ENCODE measurements around a stretch of chr10.

- PRO-cap: no peak
- RAMPAGE, long total RNA: no peak
Measured at GRCh38 chr10:5773783-5773991, 39.5 kb downstream of the GDI2 start.

- PRO-cap: no peak
- RAMPAGE, long total RNA: no peak
Measured at GRCh38 chr10:5813989-5815116, 1.1 kb upstream of the GDI2 start.

DNA sequence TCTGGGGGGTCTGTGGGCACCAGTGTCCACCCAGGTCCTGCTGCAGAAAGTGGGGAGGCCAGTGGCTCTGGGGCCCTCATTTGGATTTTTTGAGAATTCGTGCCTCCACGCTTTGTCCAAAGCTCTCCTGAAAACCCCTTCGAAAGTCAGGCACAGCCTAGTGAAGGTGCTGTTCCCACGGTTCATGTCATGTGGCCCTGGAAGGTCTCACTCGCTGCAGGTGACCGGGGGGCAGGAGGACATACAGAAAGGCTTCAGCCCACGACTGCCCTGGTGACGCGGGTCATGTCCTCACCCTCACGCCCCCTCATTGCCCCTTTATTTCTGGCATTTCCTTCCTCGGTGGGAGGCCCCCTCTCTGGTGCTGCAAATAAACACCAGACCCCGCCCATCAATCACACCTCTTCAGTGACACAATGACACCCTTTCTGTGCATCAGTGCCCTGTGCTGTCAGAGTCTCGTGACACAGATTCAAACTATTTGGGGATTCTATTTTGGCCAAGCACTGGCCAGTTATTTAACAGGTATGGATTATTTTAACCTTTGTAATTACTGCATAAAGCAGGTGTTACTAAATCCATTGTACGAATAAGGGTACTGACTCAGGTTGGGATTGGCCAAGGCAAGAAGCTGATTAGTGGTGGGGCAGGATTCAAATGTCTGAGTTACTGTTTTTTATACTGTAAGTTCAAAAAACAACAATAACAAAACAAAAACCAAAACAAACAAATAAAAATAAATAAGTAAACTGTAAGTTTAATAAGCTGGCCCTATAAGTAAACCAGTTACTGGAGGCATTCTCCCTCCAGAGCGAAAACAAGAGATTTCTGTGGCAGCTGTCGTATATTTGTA lies 27.8 kb upstream of the GDI2 start:
- PRO-cap: no peak
- RAMPAGE, long total RNA: no peak

GRCh38 chr10:5890407-5891449 lies 685 bp downstream of the FBH1 start:
- PRO-cap: no peak
- RAMPAGE, long total RNA: no peak

DNA sequence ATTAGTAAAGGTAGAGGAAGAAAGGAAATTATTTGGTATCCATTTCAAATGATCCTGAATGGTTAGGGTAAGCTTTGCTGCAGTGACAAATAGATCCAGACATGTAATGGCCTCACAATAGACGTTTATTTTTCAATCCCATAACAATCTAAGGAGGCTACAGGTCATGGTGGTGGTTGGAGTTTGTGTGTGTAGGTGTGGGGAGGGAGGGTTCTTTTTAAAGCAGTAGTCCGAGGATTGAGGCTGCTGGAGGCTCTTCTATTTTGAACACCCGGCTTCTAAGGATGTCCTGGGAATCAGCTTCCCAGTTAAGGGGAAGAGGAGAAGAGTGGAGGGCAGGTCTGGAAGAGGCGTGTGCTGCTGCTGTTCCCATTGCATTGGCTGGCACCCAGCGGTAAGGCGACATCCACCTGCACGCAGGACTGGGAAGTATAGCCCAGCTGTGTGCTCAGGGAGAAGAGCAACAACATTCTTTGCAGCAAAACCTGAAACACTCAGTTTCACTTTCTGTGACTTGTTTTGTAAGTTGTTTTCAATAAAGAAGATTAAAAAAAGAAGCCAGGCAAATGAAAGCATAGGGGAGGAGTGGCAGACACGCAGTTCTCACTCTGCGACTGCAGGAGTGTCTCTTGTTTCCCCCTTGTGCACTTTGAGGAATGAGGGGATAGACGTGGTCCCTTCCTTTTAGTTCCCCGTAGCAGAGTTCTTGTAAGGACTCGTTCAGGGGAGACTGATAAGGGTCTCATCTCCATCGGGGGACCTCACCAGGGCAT lies 5.6 kb downstream of the FBH1 start:
- PRO-cap: no peak
- RAMPAGE, long total RNA: no peak

DNA sequence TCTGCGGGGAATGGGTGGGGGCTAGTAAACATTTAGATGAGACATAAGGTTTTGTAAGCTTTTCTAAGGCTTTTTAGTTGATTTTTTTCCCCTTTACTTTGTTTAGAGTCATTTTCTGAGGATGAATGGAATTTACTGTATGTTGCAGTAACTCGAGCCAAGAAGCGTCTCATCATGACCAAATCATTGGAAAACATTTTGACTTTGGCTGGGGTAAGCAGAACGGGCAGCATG lies 37.2 kb downstream of the FBH1 start:
- PRO-cap: no peak
- RAMPAGE, long total RNA: no peak

- PRO-cap: bidirectional peak, plus-strand start at chr10:5946206, minus-strand start at chr10:5945918
- RAMPAGE, long total RNA: no peak
Measured at GRCh38 chr10:5945286-5946457, 31.7 kb downstream of the IL15RA start.

DNA sequence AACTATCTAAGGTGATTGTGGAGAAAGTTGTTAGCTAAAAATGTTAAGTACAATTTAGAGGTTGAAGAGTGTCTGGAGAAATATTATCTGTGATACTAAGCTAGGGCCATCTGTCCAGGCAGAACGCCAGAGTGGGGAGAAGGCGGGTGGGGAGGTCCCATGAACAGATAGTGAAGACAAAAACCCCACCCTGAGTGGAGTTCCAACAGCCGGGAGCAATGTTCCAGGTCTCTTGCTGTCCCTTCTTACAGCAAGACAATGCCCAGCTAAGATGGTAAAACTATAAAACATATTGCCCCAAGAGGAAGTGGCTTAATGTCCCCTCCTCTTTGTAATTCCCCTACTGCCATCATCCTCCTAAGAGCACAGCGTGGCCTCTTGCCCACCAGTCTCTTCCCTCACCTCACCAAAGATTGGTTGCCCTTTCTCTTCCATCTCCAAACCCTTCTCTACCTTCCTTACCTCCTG lies 10.4 kb upstream of the IL15RA start:
- PRO-cap: unidirectional peak, plus-strand start at position 193 of the sequence
- RAMPAGE, long total RNA: no peak

GRCh38 chr10:6009048-6009568 lies 31.8 kb upstream of the IL15RA start:
- PRO-cap: bidirectional peak, plus-strand start at chr10:6009430, minus-strand start at chr10:6009303
- RAMPAGE, long total RNA: no peak

DNA sequence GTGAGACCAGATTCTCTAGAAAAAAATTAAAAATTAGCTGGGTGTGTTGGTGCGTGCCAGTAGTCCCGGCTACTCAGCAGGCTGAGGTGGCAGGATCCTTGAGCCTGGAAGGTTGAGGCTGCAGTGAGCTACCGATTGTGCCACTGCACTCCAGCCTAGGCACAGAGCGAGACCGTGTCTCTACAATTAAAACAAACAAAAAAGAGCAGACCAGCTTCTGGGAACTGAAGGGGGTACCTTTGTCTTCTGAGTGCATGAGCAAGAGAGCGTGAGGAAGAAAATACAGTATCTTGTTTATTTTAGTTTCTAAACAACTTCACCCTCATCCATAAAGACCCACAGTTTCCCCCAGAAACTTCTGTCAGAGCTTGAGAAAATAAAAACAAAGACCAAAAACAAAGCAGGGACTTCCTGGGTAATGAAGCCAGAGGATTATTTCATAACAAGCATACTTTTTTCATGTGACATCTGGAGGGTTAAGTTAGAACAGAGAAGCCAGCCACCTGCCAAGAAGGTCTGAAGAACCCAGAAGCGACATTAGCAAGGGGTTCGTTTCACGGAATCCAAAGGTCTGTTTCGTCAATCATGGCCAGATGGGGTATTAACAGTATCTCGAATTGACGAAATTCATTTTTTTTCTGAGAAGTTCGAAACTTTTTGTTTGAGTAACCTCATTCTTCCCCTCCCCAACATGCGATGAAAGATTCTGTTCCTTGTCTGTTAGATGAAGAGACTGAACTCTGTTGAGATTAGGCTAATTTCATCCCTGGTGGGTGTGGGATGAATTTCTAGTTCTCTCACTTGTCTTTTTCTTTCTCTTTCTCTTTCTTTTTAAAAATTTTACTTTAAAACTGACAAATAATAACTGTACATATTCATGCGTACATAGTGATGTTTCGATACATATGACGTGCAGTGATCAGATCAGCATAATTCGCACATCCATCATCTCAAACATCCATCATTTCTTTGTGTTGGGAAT lies 10.3 kb upstream of the IL2RA start:
- PRO-cap: no peak
- RAMPAGE, long total RNA: no peak

DNA sequence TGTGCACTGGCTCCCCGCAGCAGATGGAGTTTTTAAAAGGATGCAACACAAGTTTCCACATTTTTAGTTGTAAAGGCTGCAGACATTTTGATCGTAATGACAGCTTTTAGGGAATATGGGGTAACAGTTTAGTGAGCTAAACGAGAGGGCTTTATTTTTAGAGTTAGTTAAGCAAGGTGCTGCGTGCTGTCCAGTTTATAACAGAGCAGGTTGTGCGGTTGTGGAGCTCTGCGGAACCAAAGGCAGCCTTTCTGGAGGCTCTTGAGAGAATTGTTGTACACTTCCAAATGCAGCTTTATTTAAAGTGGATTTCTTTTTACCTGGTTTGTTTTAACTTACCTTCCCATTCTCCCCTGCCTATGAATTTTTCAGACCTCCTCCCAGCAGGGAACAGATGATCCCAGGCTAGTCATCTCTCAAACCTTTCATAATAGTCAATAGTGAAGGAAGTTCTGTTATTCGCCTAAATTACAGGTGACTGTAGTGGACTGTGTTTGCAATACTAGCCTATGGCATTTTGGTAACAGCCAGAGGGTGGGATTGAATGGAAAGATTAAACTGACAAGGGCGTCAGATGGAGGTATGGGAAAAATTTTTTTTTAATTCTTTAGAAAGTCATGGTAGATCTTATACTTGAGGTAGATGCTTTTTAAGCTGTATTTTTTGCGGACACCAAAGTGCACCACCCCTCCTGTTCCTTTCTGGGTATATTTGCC lies 1.6 kb downstream of the RBM17 start:
- PRO-cap: no peak
- RAMPAGE, long total RNA: no peak

DNA sequence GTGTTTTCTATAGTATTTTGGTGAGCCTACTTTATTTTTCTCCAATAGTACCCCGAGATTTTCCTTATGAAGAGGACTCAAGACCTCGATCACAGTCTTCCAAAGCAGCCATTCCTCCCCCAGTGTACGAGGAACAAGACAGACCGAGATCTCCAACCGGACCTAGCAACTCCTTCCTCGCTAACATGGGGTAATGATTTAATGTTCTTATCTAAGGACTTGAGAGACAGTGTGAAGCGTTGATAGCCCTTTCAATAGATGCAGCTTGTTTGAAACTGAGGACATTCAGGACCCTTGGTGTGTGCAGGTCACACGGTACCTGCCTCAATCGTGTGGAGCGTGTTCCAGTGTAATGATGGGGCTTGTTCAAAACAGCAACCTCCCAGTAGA lies 21.1 kb downstream of the RBM17 start:
- PRO-cap: no peak
- RAMPAGE, long total RNA: no peak

GRCh38 chr10:6128756-6129250 lies 40.0 kb downstream of the RBM17 start:
- PRO-cap: no peak
- RAMPAGE, long total RNA: no peak

DNA sequence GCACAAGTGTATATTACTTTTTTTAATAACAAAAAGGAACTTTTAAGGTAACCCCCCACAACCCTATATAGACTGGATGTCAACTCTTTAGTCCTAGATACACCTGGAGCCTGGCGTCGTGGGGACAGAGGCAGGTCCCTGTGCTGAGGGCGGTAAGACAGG lies 39.5 kb upstream of the PFKFB3 start:
- PRO-cap: no peak
- RAMPAGE, long total RNA: no peak

DNA sequence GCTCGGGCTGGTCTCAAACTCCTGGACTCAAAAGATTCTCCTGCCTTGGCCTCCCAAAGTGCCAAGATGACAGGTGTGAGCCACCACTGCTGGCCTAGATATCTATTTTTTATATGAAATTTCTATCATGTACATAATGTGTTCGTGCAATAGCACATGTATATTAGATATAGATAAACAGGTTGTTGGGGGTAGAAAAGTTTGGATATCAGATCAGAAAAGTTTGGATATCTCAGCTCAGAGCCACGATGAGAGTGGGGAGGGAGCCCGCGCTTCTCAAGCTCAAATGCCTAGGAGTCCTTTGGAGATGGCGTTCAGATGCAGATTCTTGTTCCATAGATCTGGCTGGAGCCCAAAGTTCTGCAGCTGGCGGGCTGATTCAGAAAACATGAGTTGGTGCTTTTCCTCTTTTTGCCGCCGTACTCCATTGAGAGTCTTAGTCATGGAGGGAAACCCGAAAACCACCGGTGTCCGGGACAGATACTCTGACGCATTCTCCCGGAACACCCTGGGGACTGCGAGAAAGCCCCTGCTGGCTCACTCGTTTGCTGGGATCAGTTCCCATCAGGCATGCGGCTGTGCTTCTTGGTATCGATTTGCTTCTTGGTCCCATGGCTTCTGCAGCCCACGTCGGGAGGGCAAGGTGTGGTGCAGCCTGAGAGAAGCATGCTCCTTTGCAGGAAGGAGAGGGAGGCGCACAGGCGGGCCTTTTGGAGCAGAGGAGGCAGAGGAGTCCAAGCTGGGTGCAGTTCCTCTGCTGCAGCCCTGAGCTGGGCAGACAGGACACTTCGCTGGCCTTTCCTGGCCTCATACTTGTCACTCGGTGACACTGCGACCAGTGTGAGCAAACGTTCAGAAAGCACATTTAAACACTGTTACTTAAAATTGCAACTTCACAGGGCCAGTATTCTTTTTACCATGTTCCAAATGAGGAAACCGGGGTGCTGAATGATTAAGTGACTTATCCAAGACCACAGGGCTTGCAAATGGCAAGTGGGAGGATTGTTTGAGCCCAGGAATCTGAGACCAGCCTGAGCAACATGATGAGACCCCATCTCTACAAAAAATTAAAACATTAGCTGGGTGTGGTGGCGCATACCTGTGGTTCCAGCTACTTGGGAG lies 30.8 kb upstream of the PFKFB3 start:
- PRO-cap: no peak
- RAMPAGE, long total RNA: no peak

DNA sequence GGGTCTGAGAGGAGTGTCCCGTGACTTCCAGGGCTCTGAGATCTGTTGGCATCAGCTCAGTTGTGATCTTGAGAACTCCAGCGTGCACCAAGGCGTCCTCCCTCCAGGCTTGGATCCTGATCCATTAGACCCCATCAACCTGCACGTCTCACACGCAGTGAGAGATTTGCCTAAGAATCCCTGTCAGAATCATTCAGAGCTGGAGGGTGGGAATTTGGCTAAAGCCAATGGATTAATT lies 2.1 kb downstream of the PFKFB3 start:
- PRO-cap: no peak
- RAMPAGE, long total RNA: no peak

DNA sequence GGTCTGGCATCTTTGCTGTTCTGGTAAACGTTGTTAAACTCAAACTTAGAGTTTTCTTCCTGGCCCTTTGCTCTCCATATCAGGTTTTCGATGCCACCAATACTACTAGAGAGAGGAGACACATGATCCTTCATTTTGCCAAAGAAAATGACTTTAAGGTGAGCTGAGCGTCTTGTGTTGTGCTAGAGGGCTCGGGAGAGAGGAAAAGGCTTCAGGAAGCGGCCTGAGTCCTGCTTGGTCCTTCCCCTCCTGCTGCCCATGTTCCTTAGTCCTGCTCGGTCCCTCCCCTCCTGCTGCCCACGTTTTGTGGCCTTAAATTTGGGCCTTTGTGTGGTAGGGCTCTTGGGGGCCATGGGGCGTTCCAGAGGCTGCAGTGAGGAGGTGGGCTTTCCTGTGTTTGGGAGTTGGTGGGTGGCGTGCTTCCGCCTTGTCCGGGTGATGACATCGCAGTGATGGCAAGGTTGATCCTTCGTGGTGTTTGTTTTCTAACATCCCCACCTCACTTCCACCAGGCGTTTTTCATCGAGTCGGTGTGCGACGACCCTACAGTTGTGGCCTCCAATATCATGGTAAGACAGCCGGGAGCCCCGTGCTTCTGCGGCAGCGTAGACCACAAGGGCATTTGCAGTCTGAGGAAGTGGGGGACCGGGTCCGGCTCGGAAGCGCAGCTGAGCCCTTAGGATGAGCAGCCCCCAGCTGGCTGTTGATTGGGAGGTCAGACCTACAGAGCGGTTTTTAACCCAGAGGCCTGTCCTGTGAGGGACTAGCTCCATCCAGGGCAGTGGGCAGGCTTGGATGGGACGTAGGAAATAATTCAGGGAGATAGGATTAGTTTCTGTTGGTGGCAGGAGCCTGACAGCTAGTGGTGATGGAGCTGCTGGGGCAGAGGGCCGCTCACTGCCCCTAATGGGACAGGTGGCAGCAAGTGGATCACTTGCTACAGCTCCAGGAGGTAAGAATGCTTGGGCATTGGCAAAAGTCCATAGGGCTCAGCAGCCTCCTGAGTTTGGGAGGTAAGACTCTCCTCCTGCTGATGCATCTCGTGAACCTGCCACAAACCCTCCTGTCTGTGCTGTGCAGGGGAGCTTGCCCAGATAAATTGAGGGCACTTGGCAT lies 14.2 kb downstream of the PFKFB3 start:
- PRO-cap: no peak
- RAMPAGE, long total RNA: no peak

GRCh38 chr10:6219875-6220174 lies 17.1 kb downstream of the PFKFB3 start:
- PRO-cap: no peak
- RAMPAGE, long total RNA: no peak

DNA sequence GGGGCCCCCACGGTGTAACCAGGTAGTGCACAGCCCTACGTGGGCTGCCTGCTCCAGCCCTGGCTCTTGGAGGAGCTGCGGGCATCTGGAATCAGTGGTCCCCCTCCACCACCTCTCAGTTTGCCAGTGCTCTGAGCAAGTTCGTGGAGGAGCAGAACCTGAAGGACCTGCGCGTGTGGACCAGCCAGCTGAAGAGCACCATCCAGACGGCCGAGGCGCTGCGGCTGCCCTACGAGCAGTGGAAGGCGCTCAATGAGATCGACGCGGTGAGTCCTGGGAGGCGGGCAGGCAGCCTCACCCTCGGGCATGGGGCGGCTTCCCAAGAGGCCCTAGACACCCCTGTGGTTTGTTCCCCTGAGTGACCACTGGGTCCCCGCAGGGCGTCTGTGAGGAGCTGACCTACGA lies 18.5 kb downstream of the PFKFB3 start:
- PRO-cap: no peak
- RAMPAGE, long total RNA: no peak

GRCh38 chr10:6607124-6607588 lies 27.1 kb upstream of the PRKCQ start:
- PRO-cap: no peak
- RAMPAGE, long total RNA: no peak

Measured in urinary bladder (tissue), 3 donors.